Suprapubic skin (tissue), 4 donors: ENCODE results near the gene LCP1.

GRCh38 chr13:46181594-46182747 is at the start of gene LCP1:
Gene LCP1, minus strand, starts transcription at chr13:46182177.
- PRO-cap: unidirectional peak, minus-strand start at chr13:46182170
- RAMPAGE, long total RNA, 4 experiments: start-site peak on the minus strand in 2 of 4 experiments, at chr13:46182153-46182170 at its widest, 39 to 104 reads per replicate

DNA sequence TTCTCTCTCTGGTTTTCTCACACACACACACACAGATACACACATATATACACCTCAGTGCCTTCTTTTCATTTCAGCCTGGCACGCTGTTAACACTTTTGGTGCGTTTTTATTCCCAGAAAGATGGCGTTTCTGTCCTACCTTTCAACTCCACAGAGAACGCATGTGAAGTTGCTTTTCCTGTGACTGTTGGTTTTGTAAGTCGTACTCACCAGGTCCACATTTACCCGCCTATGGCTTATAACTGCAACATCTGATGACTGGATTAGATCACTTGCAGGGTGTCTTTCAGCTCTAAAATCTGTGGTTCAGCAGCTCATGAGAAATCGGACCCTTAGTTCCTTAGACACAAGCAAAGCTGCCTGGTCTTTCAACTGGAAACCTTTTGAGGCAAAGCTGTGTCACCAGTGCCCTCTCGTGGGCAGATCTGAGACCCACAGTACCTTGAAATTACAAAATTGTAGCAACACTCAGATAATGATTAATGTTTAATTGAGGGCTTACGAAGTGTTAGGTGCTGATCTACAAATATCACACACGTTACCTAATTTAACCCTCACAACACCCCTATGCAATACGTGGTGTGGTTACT is 65.6 kb downstream of the RUBCNL start:
- PRO-cap: no peak
- RAMPAGE, long total RNA, 4 experiments: no peak in any of the 4 experiments

DNA sequence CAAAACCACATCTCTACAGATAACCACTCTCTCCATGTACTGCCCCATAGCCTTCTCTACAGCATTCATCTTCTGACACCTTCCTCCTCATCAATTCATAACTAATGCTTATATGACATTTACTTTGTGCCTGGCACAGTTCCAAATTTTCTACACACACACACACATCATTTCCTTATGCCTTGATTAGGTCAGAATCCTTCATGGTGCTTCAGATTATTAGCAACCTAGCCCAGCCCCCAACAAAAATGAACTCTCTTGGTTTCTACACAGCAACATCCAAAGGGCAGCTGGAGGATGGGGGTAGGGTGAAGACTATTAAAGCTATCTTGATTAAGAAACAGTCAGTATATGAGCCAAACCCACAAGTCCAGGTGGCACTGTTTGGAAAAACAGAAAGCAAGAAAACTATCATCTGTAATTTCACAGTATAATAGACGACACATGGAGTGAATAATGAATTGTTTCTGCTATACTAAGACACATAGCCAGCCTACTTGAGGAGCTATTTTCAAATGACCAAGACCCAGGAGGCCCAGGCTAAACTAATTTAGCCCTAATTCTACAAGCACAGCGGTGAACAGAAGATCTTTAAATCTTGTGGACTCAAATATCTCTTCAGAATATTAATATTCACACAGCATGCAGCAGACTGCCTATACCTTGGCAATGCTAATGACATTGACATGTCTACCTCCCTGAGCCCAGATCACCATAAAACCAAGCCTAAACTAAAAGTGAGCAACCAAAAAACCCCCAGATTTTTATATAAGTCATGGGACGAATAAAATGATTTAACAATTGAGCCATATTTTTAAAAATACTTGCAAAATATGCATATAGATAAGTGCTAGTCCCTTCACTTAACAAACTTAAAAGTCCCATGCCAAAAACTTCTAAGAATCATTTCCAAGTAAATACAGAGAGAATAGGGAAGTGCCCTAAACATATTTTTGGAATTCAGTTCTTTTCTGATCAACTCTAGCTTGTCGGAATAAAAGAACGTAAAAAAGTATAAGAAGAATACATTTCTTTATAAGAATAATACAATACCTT is 3.4 kb downstream of the RUBCNL start:
- PRO-cap: no peak
- RAMPAGE, long total RNA, 4 experiments: no peak in any of the 4 experiments

- PRO-cap: no peak
- RAMPAGE, long total RNA, 4 experiments: no peak in any of the 4 experiments
These were observed 114.1 kb downstream of the LRCH1 start for GRCh38 chr13:46667184-46667335.

GRCh38 chr13:46680525-46680942 is 116.4 kb downstream of the ESD start:
- PRO-cap: no peak
- RAMPAGE, long total RNA, 4 experiments: no peak in any of the 4 experiments

- PRO-cap: no peak
- RAMPAGE, long total RNA, 4 experiments: no peak in any of the 4 experiments
These were observed 109.3 kb downstream of the ESD start for GRCh38 chr13:46687660-46688093.

DNA sequence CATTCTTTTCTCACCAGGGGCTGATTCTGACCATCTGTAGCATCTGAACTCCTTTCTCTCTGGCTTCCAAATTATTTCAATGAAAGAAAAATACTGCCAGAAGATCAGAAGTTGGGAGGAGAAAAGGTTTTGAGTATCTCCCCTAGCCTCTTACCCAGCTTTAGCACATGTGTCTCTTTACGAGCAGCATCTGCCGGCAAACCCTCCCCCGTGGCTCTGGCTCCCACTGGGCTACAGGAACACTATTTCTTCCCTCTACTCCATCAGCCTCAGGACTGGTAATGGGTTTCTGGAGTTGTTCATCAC is 437.2 kb upstream of the HTR2A start:
- PRO-cap: unidirectional peak, minus-strand start at position 218 of the sequence
- RAMPAGE, long total RNA, 4 experiments: no peak in any of the 4 experiments

DNA sequence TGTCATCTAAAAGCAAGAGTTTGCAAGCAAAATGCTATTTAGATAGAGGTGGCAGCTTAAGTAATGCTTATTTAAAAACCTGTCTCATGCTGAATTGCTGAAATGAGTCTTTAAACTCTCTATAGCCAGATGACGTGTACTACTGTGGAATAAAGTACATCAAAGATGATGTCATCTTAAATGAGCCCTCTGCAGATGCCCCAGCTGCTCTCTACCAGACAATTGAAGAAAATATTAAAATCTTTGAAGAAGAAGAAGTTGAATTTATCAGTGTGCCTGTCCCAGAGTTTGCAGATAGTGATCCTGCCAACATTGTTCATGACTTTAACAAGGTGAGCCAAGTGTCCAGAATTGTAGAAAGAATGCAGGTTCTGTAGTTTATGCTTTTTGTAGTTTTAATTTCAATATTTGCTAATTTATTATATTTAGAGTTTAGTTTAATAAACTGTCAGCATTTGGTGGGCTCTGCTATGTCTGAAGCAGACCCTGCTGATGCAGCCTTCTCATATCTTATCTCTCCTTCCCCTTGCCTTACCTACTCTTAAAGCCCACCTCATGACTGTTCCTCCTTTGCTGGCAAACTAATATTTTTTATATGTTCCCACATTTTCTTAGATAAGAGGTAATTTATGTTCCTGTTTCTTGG is 23.2 kb downstream of the ITM2B start:
- PRO-cap: no peak
- RAMPAGE, long total RNA, 4 experiments: no peak in any of the 4 experiments

- PRO-cap: bidirectional peak, plus-strand start at chr13:48303352, minus-strand start at chr13:48303306
- RAMPAGE, long total RNA, 4 experiments: no peak in any of the 4 experiments
These were observed 550 bp upstream of the RB1 start for GRCh38 chr13:48302836-48303566.

- PRO-cap: unidirectional peak, plus-strand start at chr13:48403271
- RAMPAGE, long total RNA, 4 experiments: no peak in any of the 4 experiments
These were observed 9.8 kb downstream of the LPAR6 start for GRCh38 chr13:48402753-48403971.

- PRO-cap: no peak
- RAMPAGE, long total RNA, 4 experiments: no peak in any of the 4 experiments
These were observed 56.5 kb downstream of the RCBTB2 start for GRCh38 chr13:48476082-48476998.

GRCh38 chr13:48585360-48585720 is 52.5 kb upstream of the RCBTB2 start:
- PRO-cap: no peak
- RAMPAGE, long total RNA, 4 experiments: no peak in any of the 4 experiments

- PRO-cap: no peak
- RAMPAGE, long total RNA, 4 experiments: no peak in any of the 4 experiments
These were observed 128.8 kb downstream of the CYSLTR2 start for GRCh38 chr13:48782528-48782868.

GRCh38 chr13:49109862-49110445 is 110.2 kb upstream of the MLNR start:
- PRO-cap: bidirectional peak, plus-strand start at chr13:49110353, minus-strand start at chr13:49110227
- RAMPAGE, long total RNA, 4 experiments: start-site peak on the plus strand in 1 of 4 experiments, at chr13:49110349-49110377 at its widest, 30 reads per replicate

GRCh38 chr13:49248380-49249058 is 794 bp downstream of the CDADC1 start:
- PRO-cap: no peak
- RAMPAGE, long total RNA, 4 experiments: no peak in any of the 4 experiments

- PRO-cap: bidirectional peak, plus-strand start at chr13:49401568, minus-strand start at chr13:49401525
- RAMPAGE, long total RNA, 4 experiments: start-site peak on the minus strand in 4 of 4 experiments, at chr13:49401346-49401564 at its widest, 20 to 208 reads per replicate
These were observed 42.5 kb downstream of the CAB39L start for GRCh38 chr13:49401201-49401836.

DNA sequence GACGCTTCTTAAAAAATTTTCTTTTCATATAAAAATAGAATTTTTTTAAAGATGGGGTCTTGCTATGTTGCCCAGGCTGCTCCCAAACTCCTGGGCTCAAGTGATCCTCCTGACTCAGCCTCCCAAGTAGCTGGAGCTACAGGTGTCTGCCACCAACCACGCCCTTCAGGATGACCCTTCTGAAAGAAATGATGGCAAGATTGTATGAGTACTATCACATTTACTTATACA is 6.2 kb upstream of the EBPL start:
- PRO-cap: no peak
- RAMPAGE, long total RNA, 4 experiments: no peak in any of the 4 experiments

- PRO-cap: no peak
- RAMPAGE, long total RNA, 4 experiments: start-site peak on the minus strand in 1 of 4 experiments, at chr13:49783500-49783666 at its widest, 6 reads per replicate
These were observed 9.1 kb downstream of the KPNA3 start for GRCh38 chr13:49783369-49783795.

GRCh38 chr13:49792918-49793109 is 332 bp upstream of the KPNA3 start:
- PRO-cap: bidirectional peak, plus-strand start at chr13:49793188, minus-strand start at chr13:49793041
- RAMPAGE, long total RNA, 4 experiments: no peak in any of the 4 experiments

DNA sequence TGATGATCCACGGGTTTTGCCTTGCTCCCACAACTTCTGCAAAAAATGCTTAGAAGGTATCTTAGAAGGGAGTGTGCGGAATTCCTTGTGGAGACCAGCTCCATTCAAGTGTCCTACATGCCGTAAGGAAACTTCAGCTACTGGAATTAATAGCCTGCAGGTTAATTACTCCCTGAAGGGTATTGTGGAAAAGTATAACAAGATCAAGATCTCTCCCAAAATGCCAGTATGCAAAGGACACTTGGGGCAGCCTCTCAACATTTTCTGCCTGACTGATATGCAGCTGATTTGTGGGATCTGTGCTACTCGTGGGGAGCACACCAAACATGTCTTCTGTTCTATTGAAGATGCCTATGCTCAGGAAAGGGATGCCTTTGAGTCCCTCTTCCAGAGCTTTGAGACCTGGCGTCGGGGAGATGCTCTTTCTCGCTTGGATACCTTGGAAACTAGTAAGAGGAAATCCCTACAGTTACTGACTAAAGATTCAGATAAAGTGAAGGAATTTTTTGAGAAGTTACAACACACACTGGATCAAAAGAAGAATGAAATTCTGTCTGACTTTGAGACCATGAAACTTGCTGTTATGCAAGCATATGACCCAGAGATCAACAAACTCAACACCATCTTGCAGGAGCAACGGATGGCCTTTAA is 3.1 kb upstream of the KCNRG start:
- PRO-cap: no peak
- RAMPAGE, long total RNA, 4 experiments: no peak in any of the 4 experiments